Thoracic aorta (tissue), 1 donor: ENCODE results near the genes FAM200A, CYP3A43, AZGP1 and TAF6.

DNA sequence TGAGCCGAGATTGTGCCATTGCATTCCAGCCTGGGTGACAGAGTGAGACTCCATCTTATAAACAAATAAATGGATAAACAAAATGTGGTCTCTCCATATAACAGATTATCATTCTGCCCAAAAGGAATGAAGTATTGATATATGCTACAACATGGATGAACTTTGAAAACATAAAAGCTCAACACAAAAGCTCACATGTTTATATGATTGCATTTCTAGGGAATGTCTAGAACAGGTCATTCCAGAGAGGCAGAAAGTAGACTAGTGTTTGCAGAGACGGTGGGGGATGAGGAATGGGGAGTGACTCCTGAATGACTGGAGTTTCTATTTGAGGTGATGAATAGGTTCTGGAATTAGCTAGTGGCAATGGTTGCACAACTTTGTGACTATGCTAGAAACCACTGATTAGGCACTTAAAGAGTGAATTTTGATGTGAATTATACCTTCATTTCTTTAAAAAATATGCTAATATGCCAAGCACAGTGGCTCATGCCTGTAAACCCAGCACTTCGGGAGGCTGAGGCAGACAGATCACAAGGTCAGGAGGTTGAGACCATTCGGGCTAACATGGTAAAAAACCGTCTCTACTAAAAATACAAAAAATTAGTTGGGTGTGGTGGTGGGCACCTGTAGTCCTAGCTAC lies 6.9 kb downstream of the KPNA7 start:
- RAMPAGE, long total RNA = no peak

DNA sequence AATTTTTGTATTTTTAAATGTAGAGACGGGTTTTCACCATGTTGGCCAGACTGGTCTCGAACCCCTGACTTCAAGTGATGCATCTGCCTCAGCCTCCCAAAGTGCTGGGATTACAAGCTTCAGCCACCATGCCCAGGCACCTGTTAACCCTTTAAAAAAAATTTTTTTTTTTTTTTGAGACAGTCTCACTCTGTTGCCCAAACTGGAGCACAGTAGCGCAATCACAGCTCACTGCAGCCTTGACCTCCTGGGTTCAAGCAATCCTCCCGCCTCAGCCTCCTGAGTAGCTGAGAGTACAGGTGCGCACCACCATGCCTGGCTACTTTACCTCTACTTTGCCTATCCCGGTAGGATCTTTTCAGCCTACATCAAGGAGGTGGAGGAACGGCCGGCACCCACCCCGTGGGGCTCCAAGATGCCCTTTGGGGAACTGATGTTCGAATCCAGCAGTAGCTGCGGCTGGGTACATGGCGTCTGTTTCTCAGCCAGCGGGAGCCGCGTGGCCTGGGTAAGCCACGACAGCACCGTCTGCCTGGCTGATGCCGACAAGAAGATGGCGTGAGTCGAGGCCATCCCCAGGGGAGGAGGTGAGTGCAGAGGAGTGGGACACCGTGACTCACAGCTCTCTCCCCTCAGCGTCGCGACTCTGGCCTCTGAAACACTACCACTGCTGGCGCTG lies 16.2 kb downstream of the ARPC1B start:
- RAMPAGE, long total RNA = no peak

DNA sequence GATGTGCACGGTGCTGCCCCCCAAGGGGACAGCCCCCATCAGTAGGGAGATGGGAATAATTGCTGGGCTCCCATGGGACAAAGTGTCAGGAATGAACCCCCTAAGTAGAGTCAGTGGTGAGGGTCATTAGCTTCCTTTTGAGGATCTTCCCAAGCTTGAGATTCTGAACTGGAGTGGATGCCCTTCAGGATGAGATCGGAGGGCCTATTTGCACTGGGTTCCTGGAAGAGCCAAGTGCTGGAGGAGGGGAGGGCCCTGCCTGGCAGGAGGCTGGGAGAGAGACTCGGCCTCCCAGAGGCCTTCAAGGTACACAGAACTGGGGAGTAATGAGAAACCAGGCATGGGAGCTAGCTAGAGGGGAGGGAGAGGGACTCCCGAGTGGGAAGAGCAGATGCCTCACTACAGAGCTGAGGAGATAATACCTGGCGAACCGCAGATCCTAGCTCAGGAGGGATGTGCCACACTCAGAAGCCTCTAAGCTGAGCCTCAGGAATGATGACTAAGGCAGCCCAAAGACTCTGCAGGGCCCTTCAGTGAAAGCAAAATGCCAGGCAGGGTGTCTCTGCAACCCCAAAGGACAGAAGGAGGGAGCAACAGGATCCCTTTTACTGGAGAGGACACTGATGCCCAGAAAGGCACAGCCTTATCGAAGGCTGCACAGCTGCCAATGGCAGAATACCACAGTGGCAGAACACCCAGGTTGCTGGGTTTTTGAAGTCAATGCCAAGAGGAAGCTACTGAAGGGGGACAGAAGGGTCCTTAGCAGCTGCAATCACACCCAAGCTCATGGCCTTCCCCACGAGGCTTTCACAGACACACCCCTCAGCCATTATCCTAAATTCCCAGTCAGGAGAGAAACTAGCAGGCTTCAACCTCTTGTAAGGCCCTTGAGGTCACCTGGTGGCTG lies 9.3 kb downstream of the PDAP1 start:
- RAMPAGE, long total RNA = no peak

DNA sequence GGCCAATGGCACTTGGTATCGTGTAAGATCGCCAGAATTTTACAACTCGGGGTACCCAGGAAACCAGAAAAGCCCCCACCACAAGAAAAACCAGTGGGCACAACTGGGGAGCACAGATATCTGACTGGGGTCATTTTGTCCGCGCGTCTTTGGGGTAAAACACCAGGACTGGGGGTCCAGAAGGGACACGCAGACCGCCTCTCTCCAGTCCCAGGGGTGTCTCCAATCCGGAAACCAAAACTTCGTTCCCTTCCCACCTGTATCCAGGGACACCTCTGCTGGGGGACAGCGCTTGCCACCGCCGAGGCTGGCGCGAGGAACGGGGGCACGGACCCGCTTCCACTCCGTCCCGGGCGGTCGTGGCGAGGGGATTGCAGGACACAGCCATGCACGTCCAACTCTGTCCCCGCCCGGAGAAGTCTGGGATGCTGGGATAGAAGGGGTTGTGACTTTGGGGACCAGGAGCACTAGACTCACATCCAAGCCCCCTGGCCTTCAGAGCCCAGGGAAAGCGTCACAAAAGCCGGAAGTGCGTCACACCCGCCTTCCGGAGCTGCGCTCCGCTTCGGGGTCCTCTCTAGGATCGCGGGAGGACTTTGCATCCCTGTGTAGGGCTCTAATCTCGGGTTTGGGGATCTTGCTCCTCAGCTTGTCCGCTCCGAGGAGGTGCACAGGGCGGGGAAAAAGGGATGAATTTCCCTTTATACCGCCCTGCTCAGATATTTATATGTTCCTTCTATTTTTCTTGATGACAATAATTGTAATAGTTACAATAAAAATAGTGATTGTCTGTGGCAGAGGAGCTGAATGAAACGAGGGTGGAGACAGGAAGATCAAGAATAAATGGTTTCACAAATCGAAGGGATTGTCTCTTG lies at the start of gene FAM200A:
FAM200A (minus strand) TSS at position 518 of the 875 bp plus-strand sequence.
- RAMPAGE, long total RNA = start-site peak on the minus strand centred at position 513 of the sequence, 32 bp wide, 26 reads

GRCh38 chr7:99557718-99558158 lies 704 bp upstream of the ZNF655 start:
- RAMPAGE, long total RNA = no peak

DNA sequence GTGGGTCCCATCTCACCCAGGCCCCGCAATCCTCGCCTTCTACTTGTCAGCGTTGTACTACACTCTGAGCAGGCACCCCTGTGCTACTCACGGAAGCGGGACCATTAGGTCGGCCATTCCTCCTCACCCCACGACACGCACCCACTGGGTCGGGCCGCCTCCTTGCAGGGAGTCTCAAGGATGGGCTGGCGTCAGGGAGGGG lies 382 bp upstream of the ZNF655 start:
- RAMPAGE, long total RNA = no peak

DNA sequence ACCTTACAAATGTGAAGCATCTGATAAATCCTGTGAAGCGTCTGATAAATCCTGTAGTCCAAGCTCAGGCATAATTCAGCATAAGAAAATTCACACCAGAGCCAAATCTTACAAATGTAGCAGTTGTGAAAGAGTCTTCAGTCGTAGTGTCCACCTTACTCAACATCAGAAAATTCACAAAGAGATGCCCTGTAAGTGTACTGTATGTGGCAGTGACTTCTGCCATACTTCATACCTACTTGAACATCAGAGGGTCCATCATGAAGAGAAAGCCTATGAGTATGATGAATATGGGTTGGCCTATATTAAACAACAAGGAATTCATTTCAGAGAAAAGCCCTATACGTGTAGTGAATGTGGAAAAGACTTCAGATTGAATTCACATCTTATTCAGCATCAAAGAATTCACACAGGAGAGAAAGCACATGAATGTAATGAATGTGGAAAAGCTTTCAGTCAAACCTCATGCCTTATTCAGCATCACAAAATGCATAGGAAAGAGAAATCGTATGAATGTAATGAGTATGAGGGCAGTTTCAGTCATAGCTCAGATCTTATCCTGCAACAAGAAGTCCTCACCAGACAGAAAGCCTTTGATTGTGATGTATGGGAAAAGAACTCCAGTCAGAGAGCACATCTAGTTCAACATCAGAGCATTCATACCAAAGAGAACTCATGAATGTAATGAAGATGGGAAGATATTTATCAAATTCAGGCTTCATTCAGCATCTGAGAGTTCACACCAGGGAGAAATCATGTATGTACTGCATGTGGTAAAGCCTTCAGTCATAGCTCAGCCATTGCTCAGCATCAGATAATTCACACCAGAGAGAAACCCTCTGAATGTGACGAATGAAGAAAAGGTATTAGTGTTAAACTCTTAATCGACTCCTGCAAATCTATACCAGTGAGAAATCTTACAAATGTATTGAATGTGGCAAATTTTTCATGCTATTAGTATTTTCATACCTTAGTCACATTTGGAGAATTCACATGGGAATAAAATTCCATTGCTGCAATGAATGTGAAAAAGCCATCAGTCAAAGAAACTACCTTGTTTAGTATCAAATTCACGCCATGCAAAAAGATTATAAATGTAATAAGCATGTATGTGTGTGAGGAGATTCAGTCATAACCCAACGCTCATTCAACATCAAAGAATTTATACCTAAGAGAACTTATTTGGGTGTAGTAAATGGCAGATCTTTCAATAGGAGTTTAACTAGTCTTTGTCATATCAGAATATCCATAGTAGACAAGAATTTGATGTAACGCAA lies 14.9 kb downstream of the ZNF655 start:
- RAMPAGE, long total RNA = no peak

GRCh38 chr7:99650088-99650424 lies 29.7 kb downstream of the CYP3A5 start:
- RAMPAGE, long total RNA = start-site peak on the plus strand at chr7:99650023-99650647, 5 reads

DNA sequence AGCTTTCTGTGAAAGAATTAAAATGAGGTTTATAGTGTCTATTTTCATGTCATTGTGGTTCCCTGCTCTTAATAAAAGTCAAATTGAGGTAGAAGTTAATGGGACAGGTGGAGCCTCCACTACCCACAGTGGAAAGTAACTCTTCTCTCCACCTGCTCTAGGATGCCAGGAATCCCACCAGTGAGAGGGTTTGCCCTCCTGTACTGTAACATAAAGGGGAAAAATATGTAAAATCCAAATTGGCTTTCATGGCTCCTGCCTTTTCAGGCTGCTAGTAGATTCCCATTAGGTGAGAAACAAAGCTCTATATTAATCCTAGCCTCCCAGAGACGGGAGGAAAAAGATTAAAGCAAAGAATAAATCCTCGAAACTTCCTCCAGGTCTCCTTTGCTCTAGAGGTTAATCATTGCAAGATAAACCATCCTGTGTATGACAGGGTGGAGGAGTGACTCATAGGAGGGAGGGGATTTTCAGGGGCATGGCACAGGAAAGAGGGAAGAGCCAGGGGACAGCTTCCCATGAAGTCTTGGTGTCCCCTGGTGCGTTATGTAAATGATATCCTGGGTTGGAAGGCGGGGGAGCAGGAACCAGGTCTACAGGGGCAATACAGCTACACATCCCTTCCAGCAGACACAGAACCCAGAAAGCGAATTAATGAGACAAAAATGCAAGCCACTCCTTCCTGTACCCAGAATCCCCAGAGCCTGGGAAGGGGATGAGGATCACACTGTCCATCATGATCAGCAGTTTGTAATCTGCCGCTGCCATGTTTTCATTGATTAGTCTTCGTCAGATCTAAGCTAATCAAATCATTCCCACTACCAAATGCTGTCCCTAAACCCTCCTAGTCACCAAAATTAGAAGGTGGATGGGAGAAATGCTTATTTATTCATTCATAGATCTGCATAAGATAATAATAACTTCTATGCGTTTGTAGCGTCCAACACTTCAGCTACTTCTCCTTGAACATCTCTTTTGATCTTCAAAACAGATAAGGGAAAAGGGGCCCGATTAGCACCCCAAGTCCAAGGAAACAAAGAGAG lies 712 bp downstream of the CYP3A5 start:
- RAMPAGE, long total RNA = no peak

DNA sequence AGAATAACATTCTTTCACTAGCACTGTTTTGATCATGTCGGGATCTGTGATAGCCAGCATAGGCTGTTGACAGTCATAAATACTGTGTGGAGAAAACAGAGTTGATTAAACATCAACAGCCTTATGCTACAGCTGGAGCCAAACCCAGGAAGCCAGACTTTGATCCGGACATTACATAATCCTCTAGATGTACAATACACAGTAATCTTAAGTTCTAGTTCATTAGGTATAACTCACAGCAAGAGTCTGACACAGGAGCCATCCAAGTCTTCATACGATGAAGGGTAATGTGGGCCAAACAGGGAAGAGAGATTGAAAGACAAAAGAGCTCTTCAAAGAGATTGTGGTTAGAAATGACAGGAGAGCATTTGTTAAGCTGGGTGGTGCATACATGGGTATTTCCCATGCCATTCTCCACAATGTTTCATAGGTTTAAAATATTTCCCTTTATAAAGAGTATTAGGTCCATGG lies 14.6 kb downstream of the CYP3A7 start:
- RAMPAGE, long total RNA = no peak

- RAMPAGE, long total RNA = no peak
Observed at GRCh38 chr7:99752449-99752992, 17.5 kb upstream of the CYP3A7 start.

DNA sequence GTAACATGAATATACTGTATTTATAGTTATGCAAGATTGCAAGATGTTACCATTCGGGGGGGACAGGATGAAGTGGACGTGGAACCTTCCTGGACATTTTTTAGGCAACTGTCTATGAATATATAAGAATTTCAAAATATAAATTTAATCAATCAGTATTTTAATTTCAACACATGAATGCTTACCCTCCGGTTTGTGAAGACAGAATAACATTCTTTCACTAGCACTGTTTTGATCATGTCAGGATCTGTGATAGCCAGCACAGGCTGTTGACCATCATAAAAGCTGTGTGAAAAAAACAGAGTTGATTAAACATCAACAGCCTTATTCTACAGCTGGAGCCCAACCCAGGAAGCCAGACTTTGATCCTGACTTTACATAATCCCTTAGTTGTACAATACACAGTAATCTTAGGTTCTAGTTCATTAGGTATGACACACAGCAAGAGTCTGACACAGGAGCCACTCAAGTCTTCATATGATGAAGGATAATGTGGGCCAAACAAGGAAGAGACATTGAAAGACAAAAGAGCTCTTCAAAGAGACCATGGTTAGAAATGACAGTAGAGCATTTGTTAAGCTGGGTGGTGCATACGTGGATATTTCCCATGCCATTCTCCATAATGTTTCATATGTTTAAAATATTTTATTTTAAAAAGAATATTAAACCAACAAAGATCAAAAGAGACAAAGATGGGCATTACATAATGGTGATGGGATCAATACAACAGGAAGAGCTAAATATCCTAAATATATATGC lies 11.4 kb downstream of the CYP3A4 start:
- RAMPAGE, long total RNA = no peak

- RAMPAGE, long total RNA = no peak
Observed at GRCh38 chr7:99827485-99828104, at the start of gene CYP3A43. Gene CYP3A43 (plus strand): TSS chr7:99828013.

DNA sequence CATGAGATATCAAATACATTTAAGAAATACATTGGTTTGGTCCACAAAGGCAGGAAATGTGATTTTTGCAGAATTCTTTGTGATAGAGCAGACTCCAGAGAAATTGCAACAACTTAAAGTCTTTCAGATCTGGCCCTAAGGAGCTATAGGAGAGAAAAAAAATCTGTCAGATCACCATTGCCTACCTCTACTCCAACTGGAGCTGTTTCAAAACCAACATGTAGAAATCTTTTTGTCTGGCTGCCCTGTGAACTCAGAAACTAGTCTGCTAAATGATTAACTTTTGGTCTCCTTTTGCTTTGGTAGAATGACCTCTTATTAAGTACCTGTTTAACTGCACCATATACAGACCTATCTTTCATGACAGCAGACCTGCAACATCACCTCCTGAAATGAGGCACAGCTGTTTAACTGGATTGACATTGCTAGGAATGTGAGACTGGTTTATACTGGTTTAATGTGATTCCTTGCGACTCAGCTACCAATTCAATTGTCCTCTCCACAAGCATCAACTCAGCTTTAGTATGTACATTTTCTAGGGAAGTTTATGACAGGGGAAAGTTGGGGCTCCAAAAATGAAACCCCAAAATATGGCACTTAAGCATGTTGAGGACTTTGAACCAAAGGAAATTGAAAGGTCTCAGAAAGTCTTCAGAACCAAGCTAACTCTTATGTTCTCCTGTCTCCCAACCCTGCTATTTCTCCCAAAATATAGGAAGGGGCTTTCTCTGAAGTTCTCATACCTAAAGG lies 1.8 kb downstream of the CYP3A43 start:
- RAMPAGE, long total RNA = no peak

- RAMPAGE, long total RNA = no peak
Observed at GRCh38 chr7:99895377-99896102, 18.7 kb upstream of the OR2AE1 start.

DNA sequence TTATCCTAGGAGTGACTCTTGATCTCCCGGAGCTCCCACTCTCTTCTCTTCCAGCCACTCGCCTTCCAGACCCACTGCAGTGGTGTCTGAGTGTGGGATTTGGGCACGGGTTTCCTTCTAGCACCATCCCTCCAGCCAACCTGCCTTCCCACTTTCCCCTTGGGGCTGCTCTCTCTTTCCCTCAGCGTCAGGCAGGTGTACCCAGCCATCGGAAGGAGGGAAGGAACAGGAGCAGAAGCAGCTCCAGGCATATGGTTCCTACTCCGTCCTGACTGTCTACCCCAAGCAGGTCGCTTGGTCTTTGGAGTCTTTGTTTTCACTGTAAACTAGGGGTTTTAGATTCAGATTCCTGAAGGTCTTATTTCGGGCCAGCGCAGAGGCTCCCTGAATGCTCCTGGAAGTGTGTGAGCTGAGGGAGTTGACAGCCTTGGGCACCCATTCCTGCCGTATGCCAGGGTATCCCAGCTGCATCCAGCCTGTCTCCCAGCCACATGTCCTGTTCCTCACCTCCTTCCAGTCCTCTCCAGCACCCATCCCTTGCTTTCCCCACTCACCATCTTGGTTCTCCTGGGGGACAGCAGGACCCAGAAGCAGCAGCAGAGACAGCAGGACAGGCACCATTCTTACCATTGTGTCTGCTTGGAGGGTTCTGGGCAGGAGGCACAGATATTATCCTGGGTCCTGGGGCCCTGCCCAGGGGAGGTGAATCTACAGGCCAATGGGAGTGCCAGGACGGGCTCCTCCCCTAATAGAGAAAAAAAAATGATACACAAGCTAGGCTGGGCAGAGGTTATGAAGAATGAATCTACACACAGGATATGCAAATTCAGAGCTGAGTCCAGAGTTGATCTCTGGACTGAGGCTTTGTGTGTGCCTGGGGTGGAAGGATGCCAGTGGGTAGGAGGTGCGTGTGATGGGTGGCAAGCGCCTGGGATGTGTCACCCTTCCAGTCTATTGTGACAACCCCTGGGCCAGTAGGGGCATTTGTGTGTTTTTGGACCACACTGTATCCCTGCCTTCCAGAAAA lies at the start of gene AZGP1:
AZGP1 (minus strand) TSS at position 641 of the 1,027 bp plus-strand sequence.
- RAMPAGE, long total RNA = no peak

- RAMPAGE, long total RNA = no peak
Observed at GRCh38 chr7:99992724-99993322, 17.0 kb upstream of the AZGP1 start.

DNA sequence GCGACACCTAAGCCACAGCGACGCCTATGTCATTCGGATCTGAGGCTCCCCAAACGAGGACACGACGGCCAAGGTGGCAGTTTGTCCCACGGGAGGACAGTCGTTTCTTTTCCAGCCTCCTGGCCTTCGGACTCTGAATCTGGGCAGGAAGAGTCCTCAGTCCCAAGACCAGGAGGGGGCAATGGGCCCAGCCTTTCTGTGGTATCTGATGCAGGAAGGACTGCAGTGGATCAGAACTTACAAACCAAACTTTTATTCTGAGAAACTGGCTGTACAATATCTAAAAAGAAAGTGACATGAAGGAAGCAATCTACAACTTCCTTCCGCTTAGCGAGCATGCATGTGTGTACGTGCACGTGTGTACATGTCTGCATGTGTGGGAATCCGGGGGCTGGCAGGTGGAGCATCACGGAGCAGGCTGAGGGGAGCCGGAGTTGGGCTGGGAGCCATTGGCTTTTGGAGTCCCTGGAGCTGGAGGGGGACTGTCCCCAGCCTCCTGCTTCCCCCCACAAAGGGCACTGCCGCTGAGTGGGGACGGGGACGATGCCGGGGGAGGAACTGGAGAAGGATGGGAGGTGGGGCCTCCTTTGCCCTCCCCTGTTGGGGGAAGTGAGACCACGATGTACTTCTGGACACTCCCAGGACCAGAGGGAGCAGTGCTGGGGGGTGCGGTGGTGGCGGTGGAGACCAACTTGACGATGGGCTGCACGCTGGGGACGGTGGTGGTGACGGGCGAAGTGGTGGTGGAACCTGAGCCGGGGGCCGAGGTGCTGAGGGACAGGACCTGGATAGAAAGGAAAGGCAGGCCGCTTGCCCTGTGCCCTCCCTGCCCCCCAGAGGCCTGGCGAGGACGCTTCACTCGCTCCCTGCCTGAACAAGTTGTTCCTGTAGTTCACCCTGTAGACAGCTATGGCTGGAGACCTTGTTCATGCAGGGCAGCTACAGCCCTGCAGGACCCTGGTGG lies 5.7 kb downstream of the AP4M1 start:
- RAMPAGE, long total RNA = no peak

- RAMPAGE, long total RNA = start-site peak on the minus strand at chr7:100119343-100119368, 74 reads
Observed at GRCh38 chr7:100119161-100119469, at the start of gene TAF6. Gene TAF6 (minus strand): TSS chr7:100119358.

DNA sequence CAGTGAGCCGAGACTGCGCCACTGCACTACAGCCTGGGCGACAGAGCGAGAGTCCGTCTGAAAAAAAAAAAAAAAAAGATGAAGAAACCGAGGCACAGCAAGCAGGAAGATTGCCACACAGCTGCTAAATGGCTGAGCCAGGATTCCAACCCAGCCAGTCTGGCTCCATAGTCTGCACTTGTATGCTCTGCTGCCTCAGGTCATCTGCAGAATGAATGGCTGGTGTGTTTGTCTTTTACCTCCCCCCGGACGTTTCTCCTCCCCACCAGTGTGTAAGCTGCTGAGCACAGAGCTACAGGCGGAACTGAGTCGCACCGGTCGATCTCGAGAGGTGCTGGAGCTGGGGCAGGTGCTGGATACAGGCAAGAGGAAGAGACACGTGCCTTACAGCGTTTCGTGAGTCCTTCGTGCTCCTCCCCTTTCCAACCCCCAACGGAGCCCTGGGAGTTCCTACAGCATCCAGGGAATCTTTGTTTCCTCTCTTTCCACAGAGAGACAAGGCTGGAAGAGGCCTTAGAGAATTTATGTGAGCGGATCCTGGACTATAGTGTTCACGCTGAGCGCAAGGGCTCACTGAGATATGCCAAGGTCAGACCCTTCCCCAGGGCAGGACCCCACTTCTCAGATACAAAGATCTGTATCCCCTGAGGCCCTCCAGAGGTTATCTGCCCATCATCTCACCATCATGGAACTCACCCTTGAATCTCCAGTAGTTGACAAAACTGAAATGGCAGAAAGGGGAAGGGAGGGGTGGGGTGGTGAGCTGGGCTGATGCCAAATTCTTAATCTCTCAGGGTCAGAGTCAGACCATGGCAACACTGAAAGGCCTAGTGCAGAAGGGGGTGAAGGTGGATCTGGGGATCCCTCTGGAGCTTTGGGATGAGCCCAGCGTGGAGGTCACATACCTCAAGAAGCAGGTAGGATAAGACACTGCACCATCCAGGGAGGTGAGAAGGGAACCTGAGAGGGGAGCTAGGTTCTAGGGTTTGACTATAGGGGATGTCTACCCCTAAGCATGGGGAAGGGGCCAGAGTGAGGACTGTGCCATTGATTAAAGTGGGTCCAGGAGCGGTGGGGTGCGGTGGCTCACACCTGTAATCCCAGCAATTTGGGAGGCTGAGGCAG lies 2.9 kb downstream of the CNPY4 start:
- RAMPAGE, long total RNA = no peak